ENCODE results near the gene MED13.

GRCh38 chr17:61245580-61246132 lies 154.0 kb upstream of the TBX2 start:
- PRO-cap = no peak

- PRO-cap = no peak
Observed at GRCh38 chr17:61347878-61348655, 51.6 kb upstream of the TBX2 start.

DNA sequence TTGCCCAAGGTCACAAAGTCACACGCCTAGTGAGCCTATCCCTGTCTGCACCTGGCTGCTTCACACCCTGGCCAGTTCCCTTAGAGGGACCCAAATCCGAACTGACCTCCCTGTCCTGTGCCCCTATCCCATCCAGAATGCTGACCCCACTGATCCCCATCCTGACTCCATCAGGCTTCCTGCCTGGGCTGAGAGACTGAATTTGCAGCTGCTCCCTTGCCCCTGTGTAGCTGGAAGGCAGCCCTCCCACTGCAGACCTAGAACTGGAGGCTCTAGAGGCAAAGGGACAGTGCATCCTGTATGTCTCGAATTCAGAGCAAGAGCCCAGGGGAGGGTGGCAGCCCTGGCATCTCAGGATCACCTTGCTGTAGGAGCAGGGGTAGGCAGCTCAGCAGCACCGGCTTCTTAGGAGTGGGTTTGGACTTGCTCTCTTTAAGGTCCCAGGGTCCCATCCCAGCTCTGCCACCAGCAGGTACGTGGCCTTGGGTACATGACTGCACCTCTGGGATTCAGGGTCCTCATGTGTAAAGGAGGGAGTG lies 4.6 kb upstream of the TBX2 start:
- PRO-cap = no peak

DNA sequence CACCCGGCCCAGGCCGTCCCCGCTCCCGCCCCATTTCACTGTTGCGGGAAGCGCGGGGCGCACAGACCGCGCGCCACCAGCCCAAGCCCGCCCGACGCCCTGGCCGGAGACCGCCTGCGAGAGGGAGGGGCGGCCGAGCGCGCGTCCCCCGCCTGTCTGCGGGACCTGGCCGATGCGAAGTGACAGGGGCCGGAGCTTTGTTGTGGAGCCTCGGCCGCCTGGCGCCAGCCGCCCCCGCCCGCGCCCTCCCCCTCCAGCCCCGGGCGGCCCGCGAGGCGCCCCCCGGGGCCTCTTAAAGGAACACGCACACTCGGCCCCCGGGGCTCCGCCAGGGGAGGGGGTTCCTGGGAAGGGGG lies 2.6 kb upstream of the TBX2 start:
- PRO-cap = no peak

GRCh38 chr17:61401329-61401939 lies 1.8 kb downstream of the TBX2 start:
- PRO-cap = no peak

GRCh38 chr17:61412764-61413771 lies 13.4 kb downstream of the TBX2 start:
- PRO-cap = no peak

GRCh38 chr17:61463180-61463644 lies 11.0 kb downstream of the TBX4 start:
- PRO-cap = no peak

DNA sequence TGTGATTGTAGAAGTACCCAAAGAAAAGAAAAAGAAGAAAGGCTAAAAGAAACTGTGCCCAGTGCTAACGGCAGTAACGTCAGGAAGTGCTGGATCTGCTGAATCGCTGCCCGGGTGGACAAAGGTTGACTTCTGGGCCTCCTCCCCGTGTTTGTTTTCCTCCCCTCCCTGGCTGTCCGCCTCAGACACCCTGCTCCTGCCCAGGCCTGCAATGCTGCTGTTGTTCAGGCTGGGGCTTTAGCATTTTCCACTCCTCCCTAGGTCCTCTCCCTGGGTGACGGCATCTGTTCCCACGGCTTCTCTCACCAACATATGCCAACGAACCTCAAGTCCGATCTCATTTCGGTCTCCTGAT lies 37.1 kb downstream of the TBX4 start:
- PRO-cap = no peak

GRCh38 chr17:62064778-62065834 lies at the start of gene MED13:
MED13 (minus strand) TSS chr17:62065278.
- PRO-cap = bidirectional peak, plus-strand start at chr17:62065431, minus-strand start at chr17:62065254

- PRO-cap = no peak
Observed at GRCh38 chr17:62628269-62629116, 1.0 kb downstream of the MRC2 start.

GRCh38 chr17:62629117-62629742 lies 1.8 kb downstream of the MRC2 start:
- PRO-cap = no peak

GRCh38 chr17:62680520-62681305 lies 53.2 kb downstream of the MRC2 start:
- PRO-cap = no peak

DNA sequence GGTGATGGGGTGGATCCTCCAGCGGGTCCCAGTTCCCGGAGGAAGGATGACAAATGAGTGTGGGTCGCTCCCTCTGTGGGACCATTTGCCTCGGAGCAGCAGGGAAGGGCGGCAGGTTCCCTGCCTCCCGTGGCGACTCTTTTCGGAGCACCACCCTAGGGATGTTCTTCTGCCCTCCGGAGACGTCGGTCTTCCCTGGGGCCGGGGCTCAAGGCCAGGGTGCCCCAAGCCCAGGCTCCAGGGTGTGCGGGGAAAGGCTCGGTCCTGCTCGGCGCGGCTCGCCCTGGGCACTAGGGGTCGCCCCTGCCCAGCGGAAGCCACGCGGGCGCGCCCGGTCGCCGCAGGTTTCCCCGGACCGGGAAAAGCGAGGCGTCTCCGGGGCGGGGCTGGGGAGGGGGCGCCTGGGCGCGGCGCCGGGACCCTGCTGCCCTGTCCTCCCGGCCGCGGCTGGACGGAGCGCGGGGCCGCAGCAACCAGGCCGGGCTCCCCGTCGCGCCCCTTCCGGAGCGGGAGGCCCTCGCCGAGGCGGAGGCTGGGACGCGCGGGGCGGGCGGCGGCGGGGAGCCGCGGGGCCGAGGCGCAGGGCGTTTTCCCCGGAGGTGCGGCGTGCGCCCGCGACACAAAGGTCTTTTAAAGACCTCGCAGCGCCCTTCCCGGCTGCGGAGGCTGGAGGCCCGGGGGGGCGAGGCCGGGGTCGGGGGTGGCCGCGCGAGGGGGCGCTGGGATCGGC lies 76.3 kb downstream of the MRC2 start:
- PRO-cap = no peak

DNA sequence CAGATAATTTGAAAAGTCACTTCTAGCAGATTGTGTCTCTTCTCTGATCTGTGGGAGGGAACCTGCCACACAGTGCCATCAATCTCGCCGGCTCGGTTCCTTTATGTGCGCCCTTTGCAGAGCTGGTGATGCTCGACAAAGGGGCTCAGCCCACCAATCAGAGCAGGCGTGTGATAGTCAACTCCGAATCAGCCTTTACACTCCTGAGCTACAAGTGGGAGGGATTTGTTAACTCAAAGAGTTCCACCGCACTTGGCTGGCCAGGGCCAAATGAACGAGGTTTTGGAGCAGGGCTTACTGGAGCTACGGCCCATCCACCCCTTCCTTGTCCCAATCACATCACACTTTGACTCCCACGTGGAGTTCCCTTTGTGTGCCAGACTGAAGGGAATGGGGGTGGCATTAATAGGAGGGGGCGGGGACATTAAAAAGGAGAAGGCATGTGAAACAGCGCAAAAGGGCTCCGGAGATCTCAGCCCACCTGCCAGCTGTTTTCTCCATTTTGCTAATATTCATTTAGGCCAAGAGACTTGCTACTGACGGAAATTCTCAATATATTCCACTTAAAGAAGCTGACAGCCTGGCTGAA lies 86.0 kb downstream of the MRC2 start:
- PRO-cap = no peak

DNA sequence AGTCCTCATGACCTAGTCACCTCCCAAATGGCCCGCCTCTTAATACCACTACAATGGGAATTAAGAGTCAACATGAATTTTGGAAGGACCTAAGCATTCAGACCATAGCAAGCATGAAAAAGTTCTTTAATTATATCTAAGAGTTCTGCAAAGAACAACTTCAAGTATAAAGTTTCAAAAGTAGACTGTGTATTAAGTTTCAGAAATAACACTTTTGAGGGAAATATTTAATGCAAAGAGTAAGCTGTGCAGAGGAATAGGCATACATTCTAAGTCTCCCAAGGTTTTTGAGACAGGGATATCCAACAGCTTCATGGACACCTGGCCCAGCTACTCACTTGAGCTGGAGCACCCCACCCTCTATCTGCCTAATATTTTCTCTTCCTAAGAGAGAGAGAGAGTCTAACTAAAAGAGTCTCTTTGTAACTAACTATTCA lies 3.8 kb upstream of the MARCHF10 start:
- PRO-cap = no peak

GRCh38 chr17:62965195-62965585 lies 845 bp upstream of the TANC2 start:
- PRO-cap = no peak

- PRO-cap = no peak
Observed at GRCh38 chr17:63437271-63437854, 8.7 kb downstream of the CYB561 start.

- PRO-cap = no peak
Observed at GRCh38 chr17:63452907-63453647, 7.0 kb upstream of the CYB561 start.

- PRO-cap = no peak
Observed at GRCh38 chr17:63641622-63642094, 19.4 kb downstream of the MAP3K3 start.

DNA sequence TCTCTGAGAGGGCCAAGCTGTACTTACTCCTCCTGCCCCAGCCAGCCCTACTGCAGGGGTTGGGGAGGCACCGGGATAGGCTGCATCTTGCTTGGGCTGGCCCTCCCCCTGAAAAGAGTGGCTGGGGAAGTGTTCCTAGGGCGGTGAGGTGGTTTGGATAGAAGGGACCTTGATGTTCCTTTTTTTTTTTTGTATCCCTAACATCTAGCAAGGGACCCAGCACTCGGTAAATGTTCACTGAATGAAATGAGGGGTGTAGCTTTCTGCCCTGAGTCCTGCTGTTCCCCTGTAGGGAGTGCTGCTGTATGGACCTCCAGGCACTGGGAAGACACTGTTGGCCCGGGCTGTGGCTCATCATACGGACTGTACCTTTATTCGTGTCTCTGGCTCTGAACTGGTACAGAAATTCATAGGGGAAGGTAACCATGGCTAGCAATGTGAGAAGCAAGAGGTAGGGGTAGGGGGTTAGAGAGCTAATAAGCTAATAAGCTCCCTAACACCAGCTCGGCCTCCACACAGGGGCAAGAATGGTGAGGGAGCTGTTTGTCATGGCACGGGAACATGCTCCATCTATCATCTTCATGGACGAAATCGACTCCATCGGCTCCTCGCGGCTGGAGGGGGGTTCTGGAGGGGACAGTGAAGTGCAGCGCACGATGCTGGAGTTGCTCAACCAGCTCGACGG lies 3.2 kb upstream of the FTSJ3 start:
- PRO-cap = no peak

Measured in neutrophil (primary cell).